LUHMES (cell line): ENCODE measurements around a stretch of chr1.

DNA sequence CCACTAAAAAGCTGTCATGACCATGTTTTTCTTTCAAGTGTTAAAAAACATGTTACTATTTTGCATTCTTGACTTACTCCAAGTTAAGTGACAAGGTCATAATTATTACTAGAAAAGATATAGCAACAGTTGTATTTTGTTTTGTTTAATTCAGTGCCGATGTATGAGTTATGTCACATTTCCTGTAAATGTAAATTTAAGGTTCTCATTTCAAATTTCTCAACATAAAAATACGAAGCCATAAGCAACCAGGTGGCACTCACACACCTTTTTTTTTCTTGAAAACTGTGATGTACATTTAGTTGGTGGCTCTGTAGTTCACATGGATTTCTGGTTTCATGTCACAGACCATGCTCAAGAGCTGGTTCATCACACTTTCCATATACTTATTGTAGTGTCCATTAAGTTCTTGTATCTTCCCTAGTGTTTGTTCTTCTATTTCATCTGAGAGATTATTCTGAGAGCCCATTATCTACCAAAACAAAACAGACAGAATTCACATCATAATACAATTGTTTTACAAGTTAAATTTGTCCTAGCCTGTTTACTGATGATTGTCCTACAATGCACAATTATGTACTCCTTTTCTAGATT is 17.3 kb downstream of the ATP6V1G3 start:
- PRO-cap: no peak

DNA sequence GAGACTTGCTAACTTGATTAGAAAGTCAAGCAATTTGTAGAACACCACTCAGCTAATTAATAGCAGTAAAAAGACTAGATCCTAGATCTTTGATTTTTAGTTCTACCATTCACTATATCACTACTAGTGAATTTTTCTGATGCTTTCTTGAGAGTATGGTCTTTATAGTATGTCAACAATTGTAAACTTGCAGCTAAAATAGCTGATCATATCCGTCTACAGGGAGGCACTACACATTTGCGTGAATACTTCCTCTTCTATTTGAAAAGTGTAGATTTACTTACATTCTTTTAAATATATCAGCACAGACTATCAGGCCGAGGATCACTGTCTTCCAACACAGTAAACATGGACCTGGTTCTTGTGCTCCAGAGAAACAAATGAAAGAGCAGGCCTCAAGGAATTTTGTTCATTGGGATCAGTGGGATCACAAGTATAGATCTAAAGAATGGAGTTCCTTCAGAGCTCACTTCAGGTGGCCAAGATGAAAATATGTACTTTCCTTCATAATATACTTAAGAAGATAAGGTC is 18.6 kb upstream of the PTPRC start:
- PRO-cap: no peak

DNA sequence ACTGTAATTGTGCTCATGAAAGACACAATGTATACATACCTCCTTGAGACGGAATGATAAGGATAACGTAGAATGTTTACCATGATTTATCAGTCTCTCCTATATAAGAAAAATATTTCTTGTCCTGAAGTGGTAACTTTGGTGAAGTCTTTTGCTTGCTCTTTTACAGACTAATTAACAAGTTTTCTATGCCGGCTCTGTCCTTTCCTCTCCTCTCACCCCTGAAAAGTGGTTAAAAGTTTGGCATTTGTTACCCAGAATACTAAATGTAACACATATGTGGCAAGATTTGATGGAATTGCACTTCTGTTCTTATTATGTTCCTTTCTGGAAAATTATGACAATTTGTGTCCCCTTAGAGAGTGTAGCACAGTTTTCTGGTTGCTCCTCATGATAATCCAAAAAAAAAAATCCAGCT is 19.6 kb downstream of the PTPRC start:
- PRO-cap: no peak

GRCh38 chr1:198662266-198662679 is 23.4 kb downstream of the PTPRC start:
- PRO-cap: no peak

GRCh38 chr1:198750425-198750781 is 111.6 kb downstream of the PTPRC start:
- PRO-cap: no peak

DNA sequence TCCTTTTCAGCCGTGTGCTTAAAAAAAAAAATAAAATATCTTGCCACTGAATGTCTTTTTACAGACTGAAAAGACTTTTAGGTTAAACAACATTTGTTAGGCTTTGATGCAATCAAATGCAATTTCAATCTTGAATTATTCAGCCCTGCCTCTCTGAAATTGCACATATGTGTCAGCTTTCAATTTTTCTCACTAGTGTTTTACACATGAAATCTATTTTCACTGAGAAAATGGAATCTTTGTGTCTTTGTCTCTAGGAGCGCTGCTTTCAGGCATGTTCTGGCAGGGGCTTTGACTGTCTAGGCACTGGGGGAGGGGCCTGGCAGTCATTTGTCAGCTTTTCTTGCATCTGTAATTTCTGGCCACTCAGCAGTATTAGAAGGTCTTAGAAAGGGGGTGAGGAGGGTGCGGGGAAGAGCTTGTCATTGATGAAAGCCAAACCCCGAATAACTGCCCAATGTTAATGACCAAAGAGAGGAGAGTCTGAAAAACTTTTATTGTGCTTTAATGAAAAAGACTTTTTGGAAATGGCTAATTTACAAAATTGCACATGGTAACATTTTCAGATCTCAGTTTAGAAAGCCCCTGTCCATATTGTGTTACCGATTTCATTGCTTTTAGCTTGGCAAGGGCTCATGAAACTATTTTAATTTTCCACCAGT is 264.4 kb downstream of the PTPRC start:
- PRO-cap: no peak

DNA sequence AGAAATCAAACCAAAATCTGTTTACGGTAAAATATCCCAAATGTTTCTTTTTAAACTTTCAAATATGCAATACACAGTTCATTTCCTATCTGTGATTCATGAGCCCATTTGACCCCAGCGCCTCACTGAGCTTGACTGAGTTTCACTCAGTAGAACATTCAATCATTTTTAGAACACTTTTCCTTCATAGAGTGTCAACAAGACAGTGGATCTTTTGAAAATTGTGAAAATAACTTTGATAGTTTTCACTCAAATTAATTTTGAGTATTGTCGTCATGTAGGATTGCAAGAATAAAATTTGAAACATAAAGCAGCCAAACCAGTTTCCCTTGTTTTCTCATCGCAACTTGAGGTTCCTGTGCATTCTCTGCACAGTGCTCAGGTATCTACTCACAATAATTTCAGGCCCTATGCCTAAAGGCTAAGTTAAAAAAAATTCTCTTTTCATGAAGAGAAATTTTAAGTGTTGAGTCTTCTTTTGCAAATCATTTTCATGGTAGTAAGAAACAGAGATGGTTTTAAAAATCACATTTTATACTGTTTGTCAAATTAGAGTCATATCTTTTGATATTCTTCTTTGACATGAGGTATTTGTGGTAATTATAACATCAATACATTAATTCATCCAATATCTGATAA is 293.9 kb downstream of the PTPRC start:
- PRO-cap: unidirectional peak, minus-strand start at position 138 of the sequence

- PRO-cap: no peak
Observed at GRCh38 chr1:199794001-199794704, 233.4 kb upstream of the NR5A2 start.

- PRO-cap: no peak
Observed at GRCh38 chr1:200405300-200405713, 4.5 kb downstream of the ZNF281 start.

- PRO-cap: no peak
Observed at GRCh38 chr1:200406693-200407852, 2.8 kb downstream of the ZNF281 start.

GRCh38 chr1:200437813-200438293 is 28.0 kb upstream of the ZNF281 start:
- PRO-cap: no peak

GRCh38 chr1:200477414-200478731 is 68.0 kb upstream of the ZNF281 start:
- PRO-cap: no peak

- PRO-cap: no peak
Observed at GRCh38 chr1:200674705-200675276, 5.1 kb upstream of the DDX59 start.

GRCh38 chr1:200907945-200908898 is 13.5 kb downstream of the INAVA start:
- PRO-cap: no peak

- PRO-cap: no peak
Observed at GRCh38 chr1:200916029-200916535, 21.4 kb downstream of the INAVA start.

GRCh38 chr1:200996089-200996488 is 27.4 kb downstream of the KIF21B start:
- PRO-cap: no peak

DNA sequence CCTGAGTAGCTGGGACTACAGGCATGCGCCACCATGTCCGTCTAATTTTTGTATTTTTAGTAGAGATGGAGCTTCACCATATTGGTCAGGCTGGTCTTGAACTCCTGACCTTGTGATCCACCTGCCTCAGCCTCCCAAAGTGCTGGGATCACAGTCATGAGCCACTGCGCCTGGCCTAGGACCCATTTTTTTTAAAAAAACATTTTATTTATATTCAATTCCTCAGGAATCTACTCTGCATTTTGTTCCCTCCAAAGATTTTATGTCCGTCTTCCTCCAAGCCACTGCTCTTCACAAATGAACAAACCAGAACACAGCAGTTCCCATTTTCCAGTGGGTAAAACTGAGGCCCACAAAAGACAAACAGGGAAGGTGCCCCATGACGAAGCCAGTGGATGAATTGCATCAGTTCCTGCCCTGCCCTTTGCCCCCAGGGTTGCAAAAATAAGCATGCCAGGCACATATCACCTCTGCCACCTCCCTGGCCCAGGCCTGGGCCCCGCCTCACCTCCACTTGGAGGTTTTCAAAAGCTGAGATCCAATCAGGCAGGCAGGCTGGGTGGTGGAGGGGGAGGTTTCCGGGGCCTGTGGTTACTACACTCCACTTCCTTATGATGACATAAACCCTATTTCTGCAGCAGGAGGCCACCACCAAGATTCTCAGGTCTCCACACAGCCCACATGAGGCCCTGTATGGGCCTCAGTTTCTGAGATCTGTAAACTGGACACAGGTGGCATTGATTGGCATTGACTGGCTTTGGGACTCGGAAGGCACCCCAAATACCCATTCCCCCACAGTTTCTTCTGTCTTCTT is 4.2 kb downstream of the KIF21B start:
- PRO-cap: no peak

DNA sequence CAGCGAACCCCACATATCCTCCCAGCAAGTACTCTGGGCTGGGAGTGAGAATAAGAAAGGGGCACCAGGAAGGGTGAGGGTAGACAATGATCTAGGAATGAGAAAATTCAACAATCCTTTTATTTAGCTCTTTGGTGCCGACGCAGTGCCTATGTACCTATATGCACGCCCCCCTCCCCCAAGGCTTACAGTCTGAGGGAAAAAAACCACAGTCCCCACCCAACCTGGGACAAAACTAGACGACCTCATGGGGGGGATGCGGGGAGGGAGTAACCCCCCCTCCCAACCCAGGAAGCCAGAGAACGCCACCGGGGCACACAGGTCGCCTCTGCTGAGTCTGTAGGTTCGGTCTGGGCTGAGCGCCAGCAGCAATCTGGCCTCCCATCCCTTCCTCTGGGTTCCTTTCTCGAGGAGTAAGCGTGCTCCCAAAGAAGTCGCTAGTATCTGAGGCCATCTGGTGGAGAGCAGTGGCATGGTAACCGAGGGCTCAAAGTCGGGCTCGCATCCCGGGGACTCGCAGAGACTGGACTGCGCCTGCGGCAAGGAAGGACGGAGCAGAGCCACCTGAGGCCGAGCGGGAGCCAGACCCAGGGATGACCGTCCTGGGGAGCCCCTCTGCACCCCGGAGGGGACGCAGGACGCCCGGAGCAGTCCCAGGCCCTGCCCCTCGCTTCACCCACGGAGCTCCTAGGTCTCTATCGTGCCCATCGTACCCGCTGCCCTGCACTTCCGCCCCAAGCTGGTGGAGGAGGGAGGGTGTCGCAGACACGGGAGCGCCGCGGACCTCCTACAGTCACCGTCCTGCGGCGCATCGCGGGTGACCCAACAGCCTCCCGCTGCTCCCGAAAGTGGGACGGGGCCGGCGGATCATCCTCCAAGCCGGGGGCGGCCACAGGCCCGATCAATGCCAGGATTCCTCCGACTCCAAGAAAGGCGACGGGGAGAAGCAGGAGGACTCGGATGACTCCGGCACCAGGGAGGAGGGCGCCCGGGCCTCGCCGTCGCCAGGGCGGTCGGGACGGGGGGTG is 1.9 kb upstream of the CACNA1S start:
- PRO-cap: bidirectional peak, plus-strand start at position 490 of the sequence, minus-strand start at position 376 of the sequence

GRCh38 chr1:201177052-201177547 is 13.5 kb upstream of the IGFN1 start:
- PRO-cap: no peak

- PRO-cap: no peak
Observed at GRCh38 chr1:201259722-201260737, 23.3 kb upstream of the PKP1 start.